Left lobe of liver (tissue), 1 donor: ENCODE results near the genes DYNC1LI2 and MATCAP1.

GRCh38 chr16:66478641-66479283, 51.7 kb downstream of the BEAN1 start:
- PRO-cap, result no peak

- PRO-cap, result no peak
Measured at GRCh38 chr16:66517768-66518090, 32.2 kb downstream of the TK2 start.

GRCh38 chr16:66605824-66605971, 1.2 kb downstream of the CMTM3 start:
- PRO-cap, result no peak

GRCh38 chr16:66618484-66619102, 14.1 kb downstream of the CMTM3 start:
- PRO-cap, result no peak

- PRO-cap, result no peak
Measured at GRCh38 chr16:66649369-66650018, 45.0 kb downstream of the CMTM3 start.

GRCh38 chr16:66750799-66752081, at the start of gene DYNC1LI2:
TSS of gene DYNC1LI2 (minus strand) at chr16:66751609.
- PRO-cap, result bidirectional peak, plus-strand start at chr16:66751893, minus-strand start at chr16:66751601

GRCh38 chr16:66871644-66872206, 8.6 kb upstream of the PDP2 start:
- PRO-cap, result no peak

DNA sequence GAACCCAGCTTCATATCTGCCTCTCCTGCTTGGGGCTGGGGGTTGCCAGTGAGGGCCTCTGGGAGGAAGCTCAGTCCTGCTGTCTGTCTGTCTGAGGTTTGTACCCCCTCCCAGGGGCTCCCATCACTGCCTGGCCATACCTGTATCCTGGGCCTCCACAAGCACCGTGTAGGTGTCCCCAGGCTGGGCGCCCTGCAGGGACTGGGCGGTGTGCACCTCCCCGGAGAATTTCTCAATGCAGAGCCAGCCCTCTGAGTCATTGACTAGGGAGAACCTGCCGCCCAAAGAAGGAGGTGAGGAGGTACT, 7.7 kb downstream of the CDH16 start:
- PRO-cap, result no peak

DNA sequence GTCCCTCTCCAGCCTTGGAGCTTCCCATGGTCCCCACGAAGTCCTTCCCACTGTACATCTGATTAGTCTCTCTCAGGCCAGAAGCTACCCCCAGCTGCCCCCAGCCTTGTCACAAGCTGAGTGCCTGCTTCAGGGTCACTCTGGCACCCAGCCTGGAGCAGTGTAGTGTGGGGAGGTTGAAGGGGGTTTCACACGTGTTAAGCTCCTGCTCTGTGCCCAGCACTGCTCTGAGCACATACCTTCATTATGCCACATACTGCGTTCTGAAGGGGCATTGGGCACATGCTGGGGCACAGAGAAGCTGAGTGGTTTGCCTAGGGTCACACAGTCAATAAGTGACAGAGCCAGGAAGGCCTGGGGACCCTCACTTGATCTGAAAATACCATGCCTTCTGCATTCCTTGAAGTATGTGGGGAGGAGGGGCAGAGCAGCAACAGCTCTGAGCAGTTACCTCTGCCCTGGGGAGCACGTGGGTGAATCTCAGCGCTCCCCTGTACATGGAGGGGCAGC, 1.3 kb upstream of the CDH16 start:
- PRO-cap, result no peak

- PRO-cap, result no peak
Measured at GRCh38 chr16:66927917-66928693, 2.8 kb upstream of the RRAD start.

DNA sequence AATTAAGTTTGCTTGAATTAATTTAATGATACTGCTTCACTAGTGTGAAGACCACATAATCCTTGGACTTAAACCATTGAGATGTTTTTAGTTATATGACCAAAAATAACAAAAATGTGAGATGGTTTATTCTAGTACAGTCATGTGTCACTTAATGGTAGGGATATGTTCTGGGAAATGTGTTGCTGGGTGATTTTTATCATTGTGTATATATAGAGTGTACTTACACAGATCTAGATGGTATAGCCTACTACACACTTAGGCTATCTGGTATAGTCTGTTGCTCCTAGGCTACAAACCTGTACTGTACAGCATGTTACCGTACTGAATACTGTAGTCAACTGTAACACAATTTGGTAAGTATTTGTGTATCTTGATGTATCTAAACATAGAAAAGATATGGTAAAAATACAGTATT, 10.0 kb downstream of the CBFB start:
- PRO-cap, result no peak

GRCh38 chr16:67040479-67041340, 11.8 kb downstream of the CBFB start:
- PRO-cap, result no peak

DNA sequence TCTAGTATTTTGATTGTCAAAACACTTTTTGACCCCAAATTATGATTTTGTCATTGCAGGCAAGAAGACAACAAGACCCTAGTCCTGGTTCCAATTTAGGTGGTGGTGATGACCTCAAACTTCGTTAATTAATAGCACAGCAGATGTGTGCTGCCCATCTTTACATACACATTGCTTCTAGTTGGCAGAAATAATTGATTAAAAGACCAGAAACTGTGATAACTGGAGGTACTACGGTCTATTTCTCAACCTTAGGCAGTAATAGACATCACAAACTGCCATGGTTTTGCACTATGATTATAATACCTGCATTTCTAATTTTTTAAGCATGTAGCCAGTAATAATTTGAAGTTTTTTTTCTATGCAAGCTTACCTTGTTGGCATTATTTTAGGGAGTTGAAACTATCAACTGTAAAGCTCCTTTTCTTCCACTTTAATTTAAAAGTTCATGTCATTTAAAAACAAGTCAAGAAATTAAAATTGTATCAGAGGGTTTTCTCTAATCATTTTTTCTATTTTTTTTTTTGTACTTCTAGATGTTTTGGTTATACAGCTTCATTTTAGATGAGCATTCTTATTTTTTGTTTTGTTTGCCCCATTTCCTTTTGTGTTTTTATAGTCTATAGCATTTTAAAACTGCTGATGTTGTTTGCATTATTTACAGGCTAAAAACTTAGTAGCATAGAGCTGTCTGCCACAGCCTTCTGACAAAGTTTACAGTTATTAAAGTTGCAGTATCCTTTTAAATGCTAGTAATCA, 10.9 kb upstream of the PHAF1 start:
- PRO-cap, result no peak

GRCh38 chr16:67113939-67114303, 4.2 kb downstream of the PHAF1 start:
- PRO-cap, result no peak

DNA sequence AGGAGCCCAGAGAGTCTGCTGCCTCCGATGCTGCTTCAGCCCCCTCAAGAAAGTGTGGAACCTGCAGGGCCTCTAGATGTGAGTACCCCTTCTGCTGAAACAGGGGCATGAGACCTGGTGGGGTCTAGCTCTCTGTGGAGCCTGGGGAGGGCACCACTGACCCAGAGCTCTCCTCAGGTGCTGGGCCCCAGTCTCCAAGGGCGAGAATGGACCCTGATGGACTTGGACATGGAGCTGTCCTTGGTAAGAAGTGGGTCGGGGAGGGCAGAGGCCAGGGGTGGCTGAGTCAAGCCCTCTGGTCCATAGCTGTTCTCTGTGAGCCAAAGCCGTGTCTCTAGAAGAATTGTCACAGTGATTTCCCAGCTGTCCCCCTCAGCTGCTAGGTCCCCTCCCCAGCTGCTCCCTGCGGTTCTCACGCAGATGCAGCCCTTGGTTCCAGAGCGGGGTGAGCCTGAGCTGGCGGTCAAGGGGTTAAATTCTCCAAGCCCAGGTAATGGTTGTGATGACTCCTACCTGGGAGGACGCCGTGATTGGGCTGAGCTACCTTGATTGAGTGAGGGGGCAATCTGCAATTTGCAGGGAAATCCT, 4.4 kb downstream of the HSF4 start:
- PRO-cap, result no peak

GRCh38 chr16:67183634-67184757, at the start of gene MATCAP1:
TSS of gene MATCAP1 (minus strand) at chr16:67183963.
- PRO-cap, result bidirectional peak, plus-strand start at chr16:67183748, minus-strand start at chr16:67183561; bidirectional peak, plus-strand start at chr16:67184140, minus-strand start at chr16:67183963

GRCh38 chr16:67185199-67185786, 1.5 kb upstream of the MATCAP1 start:
- PRO-cap, result no peak

DNA sequence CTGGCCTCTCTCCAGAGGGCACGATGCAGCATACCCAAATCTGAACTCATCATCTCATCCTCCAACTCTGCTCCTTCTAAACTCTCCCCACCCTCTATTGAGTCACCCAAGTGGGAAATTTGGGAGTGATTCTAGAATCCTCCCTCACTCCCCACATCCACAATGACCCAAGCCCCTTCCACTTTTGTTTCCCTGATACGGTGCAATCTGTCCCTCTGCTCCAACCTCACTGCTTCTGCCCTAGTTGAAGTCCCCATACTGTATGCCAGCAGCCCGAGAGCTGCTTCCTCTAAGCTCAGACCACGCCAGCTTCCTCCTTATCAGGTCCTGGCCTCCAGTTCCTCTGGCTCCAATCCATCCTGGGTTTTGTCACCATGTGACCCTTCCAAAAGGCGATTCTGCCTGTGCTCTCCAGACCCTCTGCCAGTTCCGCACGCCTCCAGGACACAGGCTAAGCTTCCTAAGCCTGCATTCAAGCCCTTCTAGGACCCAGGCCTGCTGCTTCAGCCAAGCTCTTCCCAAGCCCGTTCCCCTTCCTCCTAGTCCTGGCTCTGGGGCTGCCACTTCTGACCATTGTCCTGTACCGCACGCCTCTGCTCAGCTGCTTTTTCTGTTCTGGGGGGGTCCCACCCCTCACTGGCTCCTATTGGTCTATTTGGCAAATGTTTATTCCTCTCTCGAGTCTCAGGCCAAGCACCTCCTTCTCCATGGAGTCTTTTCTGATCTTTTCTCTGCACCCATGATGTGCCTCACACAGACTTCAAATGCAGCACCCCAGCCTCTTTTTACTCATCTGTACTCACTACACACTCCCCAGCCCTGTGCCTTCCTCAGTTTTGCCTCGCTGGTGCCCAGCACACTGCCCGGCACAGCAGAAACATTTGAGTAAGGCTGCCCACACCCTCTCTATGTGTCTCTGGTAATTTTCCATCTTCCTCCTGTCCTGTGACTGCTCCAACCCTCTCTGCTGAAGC, 9.8 kb upstream of the TMEM208 start:
- PRO-cap, result bidirectional peak, plus-strand start at position 426 of the sequence, minus-strand start at position 291 of the sequence; unidirectional peak, minus-strand start at position 582 of the sequence

- PRO-cap, result no peak
Measured at GRCh38 chr16:67233316-67234040, 6.5 kb downstream of the TMEM208 start.

DNA sequence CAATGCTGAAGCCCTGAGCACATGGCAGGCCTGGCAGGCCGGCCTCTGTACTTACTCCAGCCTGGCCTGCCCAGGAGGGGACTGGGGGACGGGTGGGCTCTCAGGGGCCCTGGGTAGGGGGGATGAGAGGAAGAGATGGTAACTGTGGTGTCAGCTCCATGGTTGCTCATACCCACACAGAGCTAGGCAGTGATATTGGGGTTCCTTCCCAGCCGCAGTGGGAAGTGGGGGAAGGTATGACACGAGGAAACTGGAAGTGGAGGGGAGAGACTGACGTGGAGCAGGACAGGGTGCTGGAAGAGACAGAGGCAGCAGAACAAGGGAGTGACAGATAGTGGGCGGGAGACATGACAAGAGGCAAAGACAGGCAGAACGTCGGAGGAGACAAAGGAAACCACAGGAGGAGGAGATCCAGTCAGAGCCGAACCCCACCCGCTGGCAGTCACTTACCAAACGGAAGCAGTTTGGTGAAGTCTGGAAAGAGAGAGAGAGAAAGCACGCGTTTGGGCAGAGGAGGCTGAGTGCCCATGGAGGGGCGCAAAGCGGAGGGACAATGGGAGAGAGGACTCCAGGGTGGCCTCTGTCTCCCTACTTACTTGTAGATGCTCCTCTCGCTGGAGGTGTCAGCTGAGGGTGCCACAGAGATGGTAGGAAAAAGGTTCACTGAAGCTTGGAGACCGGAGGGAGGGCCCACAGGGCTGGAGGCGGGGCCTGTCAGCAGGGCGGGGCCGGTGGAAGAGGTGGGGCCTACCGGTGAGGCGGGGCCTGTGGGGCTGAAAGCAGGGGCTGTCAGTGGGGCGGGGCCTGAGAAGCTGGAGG, 9.2 kb downstream of the TMEM208 start:
- PRO-cap, result no peak